GM06990 (cell line): ENCODE measurements around a stretch of chr10.

DNA sequence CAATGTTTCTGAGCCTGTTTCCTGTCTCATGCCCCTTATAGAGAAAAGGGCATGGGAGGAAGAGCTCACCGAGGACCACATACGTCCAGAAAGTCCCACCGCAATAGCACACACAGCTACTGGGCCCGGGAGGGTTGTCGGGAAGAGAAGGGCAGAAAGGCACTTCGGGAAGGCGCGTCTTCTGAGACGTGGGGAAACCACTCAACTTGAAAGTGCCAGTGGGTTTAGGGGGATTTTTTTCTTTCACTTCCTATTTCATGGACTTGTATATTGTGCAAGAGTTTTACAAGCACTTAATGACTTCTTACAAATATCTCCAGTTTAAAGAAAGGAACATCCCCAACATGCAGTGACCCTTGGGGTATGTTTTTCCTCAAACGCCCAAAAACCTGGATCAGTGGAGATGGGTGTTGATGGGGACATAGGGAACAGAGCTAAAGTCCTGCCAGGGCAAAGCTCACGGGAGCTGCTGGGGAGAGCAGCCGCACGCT lies 27.0 kb downstream of the LRRC20 start:
- RRBS, result no CpG with 5 or more reads among the region's 13 CpGs

- RRBS, result no CpG with 5 or more reads among the region's 6 CpGs
These were observed 15.9 kb downstream of the EIF4EBP2 start for GRCh38 chr10:70419841-70420272.

- RRBS, result no CpG with 5 or more reads among the region's 16 CpGs
These were observed 1.8 kb downstream of the PALD1 start for GRCh38 chr10:70480056-70481061.

- RRBS, result no CpG with 5 or more reads among the region's 21 CpGs
These were observed 43.5 kb downstream of the PRF1 start for GRCh38 chr10:70558696-70559810.

- RRBS, result no CpG with 5 or more reads among the region's 10 CpGs
These were observed 4.9 kb upstream of the ADAMTS14 start for GRCh38 chr10:70667219-70667952.

GRCh38 chr10:70673076-70674330 lies 1.2 kb downstream of the ADAMTS14 start:
- RRBS, result no CpG with 5 or more reads among the region's 20 CpGs

GRCh38 chr10:70887075-70887214 lies 1.4 kb downstream of the PCBD1 start:
- RRBS, result no CpG with 5 or more reads among the region's 1 CpG

DNA sequence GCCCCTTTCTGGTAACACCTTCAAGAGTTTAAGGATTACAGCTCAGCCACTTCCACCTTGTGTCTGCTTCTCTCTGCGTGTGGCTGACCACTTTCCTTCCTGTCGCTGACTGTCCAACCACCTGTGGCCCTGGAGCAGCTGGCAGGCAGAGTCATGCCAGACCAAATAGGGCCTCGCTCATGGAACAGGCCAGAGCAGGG lies 97.3 kb upstream of the PCBD1 start:
- RRBS, result no CpG with 5 or more reads among the region's 3 CpGs

- RRBS, result no CpG with 5 or more reads among the region's 15 CpGs
These were observed 44.0 kb downstream of the UNC5B start for GRCh38 chr10:71256025-71257077.

GRCh38 chr10:71263212-71264239 lies 51.2 kb downstream of the UNC5B start:
- RRBS, result no CpG with 5 or more reads among the region's 9 CpGs

- RRBS, result 54% methylated on average over 4 of the region's 23 CpGs
These were observed 27.5 kb upstream of the SLC29A3 start for GRCh38 chr10:71291272-71292183.

DNA sequence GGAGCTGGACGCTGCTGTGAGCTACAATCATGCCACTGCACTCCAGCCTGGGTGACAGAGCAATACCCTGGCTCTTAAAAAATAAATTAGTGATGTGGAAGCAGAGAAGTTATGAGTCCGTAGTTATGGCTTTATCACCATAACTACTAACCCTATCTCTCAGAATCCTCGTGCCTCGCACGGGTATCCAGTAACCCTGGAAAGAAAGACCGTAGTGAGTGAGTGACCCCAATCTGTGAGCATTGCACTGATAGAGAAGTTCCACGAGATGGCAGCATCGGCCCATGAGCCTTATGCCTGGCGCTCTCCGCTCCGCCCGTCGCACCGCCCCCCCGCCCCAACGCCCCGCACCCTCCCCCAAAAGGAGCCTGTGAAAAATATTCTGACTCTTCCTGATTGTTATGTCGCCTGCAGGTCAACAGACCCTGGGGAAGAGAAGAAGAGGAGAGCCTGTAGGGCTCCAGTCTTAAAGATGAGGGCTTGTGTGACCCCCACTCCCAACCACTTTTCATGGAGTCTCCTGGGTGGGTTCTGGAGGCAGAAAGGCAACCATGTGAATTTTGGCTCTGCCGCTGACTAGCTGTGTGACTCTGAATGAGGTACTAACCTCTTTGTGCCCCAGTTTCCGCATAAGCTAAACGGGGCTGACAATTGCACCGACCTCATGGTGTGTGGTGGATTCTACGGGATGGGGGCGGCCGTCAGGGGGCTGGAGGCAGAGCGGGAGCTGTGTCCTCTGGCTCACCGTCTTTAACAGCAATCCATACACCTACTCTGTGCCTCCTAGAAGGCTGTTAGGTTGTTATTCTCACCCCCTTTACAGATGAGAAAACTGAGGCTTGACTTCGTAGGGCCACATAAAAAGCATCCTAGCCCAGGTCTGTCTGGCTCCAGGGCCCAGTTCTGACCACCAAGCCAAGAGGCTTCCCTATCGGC lies 4.6 kb upstream of the SLC29A3 start:
- RRBS, result no CpG with 5 or more reads among the region's 29 CpGs

DNA sequence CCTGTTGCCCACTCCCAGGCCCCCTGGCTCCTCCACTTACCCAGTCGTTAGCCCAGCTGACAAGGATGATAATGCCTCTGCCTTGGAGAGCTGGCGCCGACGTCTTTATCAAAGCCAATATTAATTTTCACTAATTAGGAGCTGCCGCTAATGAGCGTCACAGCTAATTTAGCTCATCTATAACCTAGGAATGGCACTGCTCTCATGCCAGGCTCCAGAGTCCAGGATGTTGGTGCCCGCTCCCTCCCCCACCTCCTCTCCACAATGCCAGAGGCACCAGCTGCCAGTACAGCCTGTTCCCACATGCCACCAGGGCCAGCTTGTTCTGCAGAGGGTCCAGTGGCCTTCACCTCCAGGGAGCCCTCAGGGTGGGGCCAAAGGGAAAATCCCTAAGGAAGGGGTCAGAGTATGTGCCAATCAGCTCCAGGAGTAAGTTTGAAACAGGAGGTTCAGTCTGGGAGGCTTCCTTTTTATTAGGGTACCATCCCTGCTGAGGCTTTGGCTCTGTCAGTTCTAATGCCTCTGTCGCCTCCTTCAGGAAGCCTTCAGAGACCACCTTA lies 77.2 kb downstream of the CDH23 start:
- RRBS, result no CpG with 5 or more reads among the region's 8 CpGs

- RRBS, result no CpG with 5 or more reads among the region's 11 CpGs
These were observed 80.3 kb downstream of the C10orf105 start for GRCh38 chr10:71639193-71639775.

GRCh38 chr10:71646031-71646804 lies 73.4 kb downstream of the C10orf105 start:
- RRBS, result no CpG with 5 or more reads among the region's 12 CpGs

GRCh38 chr10:71712375-71713260 lies 7.0 kb downstream of the C10orf105 start:
- RRBS, result no CpG with 5 or more reads among the region's 20 CpGs

GRCh38 chr10:71729275-71729724 lies 9.7 kb upstream of the C10orf105 start:
- RRBS, result no CpG with 5 or more reads among the region's 7 CpGs

DNA sequence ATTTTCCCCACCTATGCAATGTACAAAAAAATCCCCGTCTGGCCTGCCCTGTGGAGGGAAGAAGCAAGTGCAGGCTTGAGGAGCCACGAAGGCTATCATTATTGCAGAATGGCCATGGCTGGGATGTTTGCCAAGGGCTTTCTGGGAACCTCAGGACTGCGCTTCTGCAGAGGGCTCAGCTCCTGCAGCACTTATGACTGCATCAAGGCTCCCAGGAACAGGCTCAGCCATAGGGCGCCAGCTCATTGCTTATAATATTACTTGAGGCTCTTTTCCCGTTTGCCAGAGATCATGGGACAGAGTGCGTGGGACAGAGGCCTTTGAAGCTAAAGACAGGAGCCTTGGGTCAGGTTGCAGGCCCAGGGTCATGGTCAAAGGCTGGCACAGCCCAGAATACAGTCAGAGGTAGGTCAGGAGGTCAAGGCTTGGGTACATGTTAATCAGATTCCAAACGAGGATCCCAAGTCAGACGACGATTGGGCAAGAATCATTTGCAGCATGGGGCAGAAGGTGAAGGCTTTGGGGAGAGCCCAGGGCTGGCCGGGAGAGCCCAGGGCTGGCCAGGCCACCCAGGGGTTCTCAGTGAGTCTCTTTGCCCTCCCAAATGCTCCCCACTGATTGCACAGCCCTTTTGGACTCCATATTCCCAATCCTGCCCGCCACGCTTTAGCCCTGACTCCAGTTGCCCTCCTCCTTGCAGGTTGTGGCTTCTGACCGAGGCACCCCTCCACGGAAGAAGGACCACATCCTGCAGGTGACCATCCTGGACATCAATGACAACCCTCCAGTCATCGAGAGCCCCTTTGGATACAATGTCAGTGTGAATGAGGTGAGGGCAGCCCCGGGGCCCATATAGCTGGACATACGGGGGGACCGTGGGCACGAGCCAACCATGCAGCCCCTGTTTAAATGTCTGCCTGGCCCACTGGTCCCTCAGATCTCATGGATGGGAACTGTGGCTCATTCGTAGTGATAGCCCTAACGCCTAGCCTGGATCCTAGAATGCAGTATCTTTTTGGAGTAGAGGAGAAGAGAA lies 20.9 kb upstream of the C10orf105 start:
- RRBS, result no CpG with 5 or more reads among the region's 21 CpGs

GRCh38 chr10:71751671-71752605 lies 21.4 kb downstream of the VSIR start:
- RRBS, result 90% methylated on average over 2 of the region's 13 CpGs